PFSK-1 (cell line): Measurements from ENCODE around the gene NXPE1.

- RRBS = no CpG with 5 or more reads among the region's 3 CpGs
These were observed 303.7 kb upstream of the PLET1 start for GRCh38 chr11:112564103-112564946.

GRCh38 chr11:113204238-113204480, 110.2 kb upstream of the TTC12 start:
- RRBS = no CpG with 5 or more reads among the region's 8 CpGs

- RRBS = no CpG with 5 or more reads among the region's 15 CpGs
These were observed 39.1 kb upstream of the TTC12 start for GRCh38 chr11:113275163-113275748.

- RRBS = no CpG with 5 or more reads among the region's 8 CpGs
These were observed 17.9 kb downstream of the ZBTB16 start for GRCh38 chr11:114077452-114077821.

GRCh38 chr11:114111386-114112245, 52.1 kb downstream of the ZBTB16 start:
- RRBS = no CpG with 5 or more reads among the region's 8 CpGs

GRCh38 chr11:114147936-114148515, 88.5 kb downstream of the ZBTB16 start:
- RRBS = no CpG with 5 or more reads among the region's 5 CpGs

GRCh38 chr11:114193716-114194733, 102.2 kb upstream of the NNMT start:
- RRBS = no CpG with 5 or more reads among the region's 11 CpGs

GRCh38 chr11:114196866-114197377, 99.3 kb upstream of the NNMT start:
- RRBS = no CpG with 5 or more reads among the region's 6 CpGs

GRCh38 chr11:114224247-114224786, 71.9 kb upstream of the NNMT start:
- RRBS = no CpG with 5 or more reads among the region's 6 CpGs

GRCh38 chr11:114250168-114250621, 46.0 kb upstream of the NNMT start:
- RRBS = no CpG with 5 or more reads among the region's 20 CpGs

DNA sequence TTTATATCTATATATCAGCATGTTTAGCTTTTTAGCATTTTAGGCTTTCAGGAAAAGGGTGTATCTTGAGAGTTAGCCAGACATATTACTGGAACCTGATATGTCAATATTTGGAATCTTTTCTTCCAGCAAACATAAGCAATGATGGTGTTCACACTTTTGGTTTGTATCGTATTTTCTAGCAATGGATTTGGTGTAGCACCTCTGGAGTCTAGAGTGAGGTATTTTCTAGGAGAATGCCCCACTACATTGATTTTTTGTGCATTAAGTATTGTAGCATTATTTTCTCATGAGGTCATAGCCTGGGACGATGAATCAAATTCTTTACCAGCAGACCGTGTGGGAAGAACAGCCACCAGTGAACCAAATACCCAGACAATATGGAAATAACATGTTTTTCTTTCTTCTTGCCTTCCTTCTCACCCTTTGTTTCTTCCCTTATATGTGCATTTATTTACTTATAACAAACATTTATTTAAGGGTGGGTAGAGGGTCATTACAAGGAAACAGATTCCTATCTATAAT, 3.9 kb upstream of the NNMT start:
- RRBS = no CpG with 5 or more reads among the region's 3 CpGs

GRCh38 chr11:114559122-114559960, at the start of gene NXPE1:
TSS of gene NXPE1 (minus strand) at chr11:114559881.
- RRBS = no CpG with 5 or more reads among the region's 4 CpGs

DNA sequence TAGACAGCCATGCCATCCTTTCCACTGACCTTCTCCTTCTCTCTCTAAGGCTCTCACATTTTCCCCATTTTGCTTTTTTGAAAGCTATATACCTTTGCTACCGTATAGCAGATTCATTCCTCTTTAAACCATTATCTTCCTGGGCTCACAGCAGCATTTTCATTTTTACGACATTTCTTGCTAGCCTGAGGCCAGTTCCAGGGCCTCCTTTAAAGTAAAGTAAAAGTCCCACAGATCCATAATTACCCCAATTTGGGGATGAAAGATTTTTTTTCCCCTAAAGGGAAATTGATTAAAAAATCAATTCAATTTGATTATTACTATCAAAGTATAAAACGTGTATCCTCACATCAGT, 12.2 kb upstream of the NXPE2 start:
- RRBS = no CpG with 5 or more reads among the region's 3 CpGs

DNA sequence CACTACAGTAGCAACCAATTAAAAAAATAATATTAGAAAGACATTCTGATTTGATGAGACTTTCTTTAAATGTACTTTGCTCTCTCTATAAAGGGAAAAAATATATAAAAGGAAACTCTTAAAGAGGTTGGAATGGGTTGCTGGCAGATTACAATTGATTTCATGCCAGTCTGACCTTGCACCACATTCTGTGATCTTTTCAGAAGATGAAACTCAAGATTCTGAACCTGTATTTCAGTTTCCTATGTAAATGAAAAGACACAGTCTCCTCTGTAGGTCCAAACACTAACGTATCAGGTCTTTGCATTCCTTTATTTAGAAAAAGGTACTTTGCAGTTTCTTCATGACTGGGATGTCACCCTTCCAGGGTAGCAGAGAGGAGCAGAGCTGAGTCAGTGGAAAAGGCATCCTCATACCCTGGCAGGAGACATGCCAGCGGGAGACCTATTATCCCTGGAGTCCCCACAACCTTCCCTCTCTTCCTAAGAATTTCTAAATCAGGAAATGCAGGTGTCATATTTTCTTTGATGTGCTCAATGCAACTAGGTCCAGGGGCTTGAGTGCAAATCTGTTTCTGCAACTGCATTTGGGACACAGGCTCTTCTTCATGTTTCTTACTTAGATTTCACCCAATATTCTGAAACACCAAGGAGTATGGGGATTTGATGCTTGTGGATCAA, 282.6 kb downstream of the CADM1 start:
- RRBS = no CpG with 5 or more reads among the region's 2 CpGs

GRCh38 chr11:115267866-115268217, 236.4 kb downstream of the CADM1 start:
- RRBS = no CpG with 5 or more reads among the region's 7 CpGs

DNA sequence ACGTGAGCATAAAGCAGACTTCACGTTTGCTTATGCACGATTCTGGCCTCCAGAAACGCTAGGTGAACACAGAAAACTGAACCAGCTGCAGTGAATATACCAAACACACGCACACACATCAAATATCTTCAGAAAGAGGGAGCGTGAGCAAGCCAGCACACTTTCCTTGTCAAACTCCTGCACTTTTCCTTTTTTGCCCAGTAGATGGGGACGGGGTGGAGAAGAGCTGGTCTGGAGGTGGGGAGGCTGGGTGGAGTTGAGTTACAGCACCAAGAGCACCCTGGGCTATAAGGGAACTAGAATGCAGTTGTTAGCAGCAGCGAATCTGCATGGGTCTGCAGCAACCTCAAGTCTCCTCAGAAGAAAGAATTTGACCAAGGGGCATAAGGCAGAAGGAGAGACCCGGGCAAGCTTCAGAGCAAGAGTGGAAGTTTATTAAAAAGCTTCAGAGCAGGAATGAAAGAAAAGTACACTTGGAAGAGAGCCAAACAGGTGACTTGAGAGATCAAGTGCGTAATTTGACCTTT, 77.8 kb upstream of the CADM1 start:
- RRBS = no CpG with 5 or more reads among the region's 10 CpGs

- RRBS = no CpG with 5 or more reads among the region's 7 CpGs
These were observed 209.4 kb downstream of the BUD13 start for GRCh38 chr11:116563407-116563810.

- RRBS = no CpG with 5 or more reads among the region's 14 CpGs
These were observed 84.9 kb downstream of the BUD13 start for GRCh38 chr11:116687452-116688725.

DNA sequence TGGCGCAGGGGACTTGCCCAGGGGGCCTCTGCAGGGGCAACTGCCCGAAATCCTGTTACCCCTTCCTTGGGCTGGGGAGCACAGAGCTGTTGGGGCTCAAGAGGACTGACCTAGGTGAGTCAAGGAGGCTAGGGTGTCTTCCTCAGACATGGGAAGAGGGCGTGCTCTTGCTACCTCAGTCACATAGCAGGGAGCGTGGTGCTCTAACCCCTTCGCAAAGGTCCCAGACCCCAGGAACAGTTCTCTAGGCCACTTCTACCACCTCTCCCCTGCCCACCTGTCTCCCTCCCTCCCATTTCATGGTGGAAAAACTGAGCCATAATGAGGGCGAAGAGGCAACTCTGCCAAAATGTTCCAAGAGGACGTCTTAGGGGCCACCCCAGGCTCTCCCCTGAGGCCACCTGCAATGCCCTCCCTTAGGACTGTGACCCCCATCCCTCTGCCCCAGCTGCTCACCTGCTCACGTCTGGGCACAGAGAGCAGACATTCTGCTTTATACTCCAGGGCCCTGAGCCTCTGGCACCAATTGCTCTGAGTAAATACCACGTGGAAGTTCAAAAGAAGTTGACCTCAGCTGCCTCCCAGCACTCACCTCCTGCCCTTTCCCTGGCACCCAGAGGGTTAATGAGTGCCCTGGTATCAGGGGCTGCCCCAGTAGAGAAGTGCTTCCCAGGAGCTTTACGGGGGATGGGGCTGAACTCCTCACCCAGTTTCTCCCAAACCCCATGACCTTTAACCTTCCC, 416 bp upstream of the APOA5 start:
- RRBS = no CpG with 5 or more reads among the region's 10 CpGs

DNA sequence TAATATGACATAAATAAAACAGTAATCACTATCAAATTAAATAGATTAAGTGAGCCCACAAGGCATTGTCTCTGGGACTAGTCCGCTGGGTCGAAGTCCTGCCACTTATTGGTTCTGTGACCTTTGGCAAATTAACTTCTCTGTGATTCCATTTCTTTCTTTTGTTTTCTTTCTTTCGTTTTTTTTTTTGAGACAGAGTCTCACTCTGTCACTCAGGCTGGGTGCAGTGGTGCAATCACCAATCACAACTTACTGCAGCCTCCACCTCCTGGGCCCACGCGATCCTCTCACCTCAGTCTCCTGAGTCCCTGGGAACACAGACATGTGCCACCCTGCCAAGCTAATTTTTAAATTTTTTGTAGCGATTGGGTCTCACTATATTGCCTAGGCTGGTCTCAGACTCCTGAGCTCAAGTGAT, 14.7 kb upstream of the APOA5 start:
- RRBS = no CpG with 5 or more reads among the region's 6 CpGs